Cardiac septum (tissue), 1 donor: ENCODE measurements around the gene PTGS2.

GRCh38 chr1:185646253-185646717 is 87.9 kb upstream of the HMCN1 start:
- PRO-cap: no peak

GRCh38 chr1:186360731-186361108 is 14.3 kb downstream of the TPR start:
- PRO-cap: no peak

- PRO-cap: no peak
Observed at GRCh38 chr1:186374698-186374972, 418 bp downstream of the TPR start.

DNA sequence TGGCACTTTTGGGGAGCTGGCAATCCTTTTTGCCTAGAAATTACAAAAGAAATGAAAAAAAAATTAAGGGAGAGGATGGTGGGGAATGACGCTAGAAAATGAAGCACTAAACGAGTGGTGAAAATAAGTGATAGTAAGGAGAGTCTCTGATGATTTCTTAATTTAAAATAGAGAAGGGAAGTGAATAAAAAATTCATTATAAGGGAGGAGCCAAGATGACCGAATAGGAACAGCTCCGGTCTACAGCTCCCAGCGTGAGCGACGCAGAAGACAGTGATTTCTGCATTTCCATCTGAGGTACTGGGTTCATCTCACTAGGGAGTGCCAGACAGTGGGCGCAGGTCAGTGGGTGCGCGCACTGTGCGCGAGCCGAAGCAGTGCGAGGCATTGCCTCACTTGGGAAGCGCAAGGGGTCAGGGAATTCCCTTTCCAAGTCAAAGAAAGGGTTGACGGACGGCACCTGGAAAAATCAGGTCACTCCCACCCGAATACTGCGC is 43.0 kb downstream of the PTGS2 start:
- PRO-cap: no peak

DNA sequence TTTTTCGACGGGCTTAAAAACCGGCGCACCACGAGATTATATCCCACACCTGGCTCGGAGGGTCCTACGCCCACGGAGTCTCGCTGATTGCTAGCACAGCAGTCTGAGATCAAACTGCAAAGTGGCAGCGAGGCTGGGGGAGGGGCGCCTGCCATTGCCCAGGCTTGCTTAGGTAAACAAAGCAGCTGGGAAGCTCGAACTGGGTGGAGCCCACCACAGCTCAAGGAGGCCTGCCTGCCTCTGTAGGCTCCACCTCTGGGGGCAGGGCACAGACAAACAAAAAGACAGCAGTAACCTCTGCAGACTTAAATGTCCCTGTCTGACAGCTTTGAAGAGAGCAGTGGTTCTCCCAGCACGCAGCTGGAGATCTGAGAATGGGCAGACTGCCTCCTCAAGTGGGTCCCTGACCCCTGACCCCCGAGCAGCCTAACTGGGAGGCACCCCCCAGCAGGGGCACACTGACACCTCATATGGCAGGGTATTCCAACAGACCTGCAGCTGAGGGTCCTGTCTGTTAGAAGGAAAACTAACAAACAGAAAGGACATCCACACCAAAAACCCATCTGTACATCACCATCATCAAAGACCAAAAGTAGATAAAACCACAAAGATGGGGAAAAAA is 42.5 kb downstream of the PTGS2 start:
- PRO-cap: no peak

DNA sequence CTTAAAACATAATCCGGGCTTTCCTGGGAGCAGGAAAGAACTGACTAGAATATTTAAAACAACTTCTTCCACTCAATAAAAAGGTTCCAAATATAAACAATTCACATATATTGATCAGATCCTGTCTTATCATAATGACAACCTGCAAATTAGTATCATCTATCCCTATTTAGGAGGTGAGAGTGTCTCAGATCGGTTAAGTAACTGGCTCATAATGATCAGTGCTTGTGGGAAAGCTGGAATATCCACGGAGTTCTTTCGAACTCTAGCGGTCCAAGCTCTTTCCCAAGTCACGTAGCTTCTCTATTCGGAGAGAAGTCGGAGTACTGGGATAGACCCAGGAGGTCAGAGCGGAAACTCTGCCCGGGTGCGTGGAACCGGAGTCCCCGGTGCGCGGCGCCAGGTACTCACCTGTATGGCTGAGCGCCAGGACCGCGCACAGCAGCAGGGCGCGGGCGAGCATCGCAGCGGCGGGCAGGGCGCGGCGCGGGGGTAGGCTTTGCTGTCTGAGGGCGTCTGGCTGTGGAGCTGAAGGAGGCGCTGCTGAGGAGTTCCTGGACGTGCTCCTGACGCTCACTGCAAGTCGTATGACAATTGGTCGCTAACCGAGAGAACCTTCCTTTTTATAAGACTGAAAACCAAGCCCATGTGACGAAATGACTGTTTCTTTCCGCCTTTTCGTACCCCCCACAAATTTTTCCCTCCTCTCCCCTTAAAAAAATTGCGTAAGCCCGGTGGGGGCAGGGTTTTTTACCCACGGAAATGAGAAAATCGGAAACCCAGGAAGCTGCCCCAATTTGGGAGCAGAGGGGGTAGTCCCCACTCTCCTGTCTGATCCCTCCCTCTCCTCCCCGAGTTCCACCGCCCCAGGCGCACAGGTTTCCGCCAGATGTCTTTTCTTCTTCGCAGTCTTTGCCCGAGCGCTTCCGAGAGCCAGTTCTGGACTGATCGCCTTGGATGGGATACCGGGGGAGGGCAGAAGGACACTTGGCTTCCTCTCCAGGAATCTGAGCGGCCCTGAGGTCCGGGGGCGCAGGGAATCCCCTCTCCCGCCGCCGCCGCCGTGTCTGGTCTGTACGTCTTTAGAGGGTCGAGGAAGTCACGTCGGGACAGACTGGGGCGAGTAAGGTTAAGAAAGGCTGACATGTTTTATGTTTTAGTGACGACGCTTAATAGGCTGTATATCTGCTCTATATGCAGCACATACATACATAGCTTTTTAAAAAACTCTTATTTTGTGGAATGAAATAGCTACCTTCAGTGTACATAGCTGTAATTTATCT is at the start of gene PTGS2:
Gene PTGS2, minus strand, starts transcription at position 596 of the 1,283 bp plus-strand sequence.
- PRO-cap: bidirectional peak, plus-strand start at position 795 of the sequence, minus-strand start at position 596 of the sequence

DNA sequence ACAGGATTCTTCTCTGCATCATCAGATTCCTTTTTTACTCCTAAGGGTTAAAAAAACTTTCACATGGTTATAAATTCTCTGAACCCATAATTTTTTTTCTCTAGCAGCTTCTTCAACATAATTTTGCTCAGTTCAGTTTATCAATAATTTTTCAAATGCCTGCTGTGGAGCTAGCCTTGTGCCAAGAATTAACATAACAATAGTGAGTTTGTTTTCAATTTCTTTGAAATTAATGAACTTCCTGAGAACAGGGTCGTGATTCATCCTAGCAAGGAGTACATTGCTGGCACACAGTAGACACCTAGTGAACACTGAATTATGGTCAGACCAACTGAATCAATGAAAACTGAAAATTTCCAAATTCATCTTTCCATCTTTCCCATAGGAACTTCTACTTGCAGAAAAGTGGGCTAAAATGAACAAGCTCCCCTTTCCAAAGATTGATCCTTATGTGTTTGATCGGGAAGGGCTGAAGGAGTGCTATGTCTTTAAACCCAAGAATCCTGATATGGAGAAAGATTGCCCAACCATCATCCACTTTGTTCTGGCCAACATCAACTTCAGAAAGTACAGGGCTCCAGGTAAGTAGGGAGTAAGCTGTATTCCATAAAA is 148.6 kb downstream of the PLA2G4A start:
- PRO-cap: no peak

DNA sequence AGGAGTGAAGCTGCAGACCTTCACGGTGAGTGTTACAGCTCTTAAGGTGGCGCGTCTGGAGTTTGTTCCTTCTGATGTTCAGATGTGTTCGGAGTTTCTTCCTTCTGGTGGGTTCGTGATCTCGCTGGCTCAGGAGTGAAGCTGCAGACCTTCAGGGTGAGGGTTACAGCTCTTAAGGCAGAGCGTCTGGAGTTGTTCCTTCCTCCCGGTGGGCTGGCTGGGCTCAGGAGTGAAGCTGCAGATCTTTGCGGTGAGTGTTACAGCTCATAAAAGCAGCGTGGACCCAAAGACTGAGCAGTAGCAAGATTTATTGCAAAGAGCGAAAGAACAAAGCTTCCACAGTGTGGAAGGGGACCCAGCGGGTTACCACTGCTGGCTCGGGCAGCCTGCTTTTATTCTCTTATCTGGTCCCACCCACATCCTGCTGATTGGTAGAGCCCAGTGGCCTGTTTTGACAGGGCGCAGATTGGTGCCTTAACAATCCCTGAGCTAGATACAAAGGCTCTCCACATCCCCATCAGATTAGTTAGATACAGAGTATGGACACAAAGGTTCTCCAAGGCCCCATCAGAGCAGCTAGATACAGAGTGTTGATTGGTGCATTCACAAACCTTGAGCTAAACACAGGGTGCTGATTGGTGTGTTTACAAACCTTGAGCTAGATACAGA is 244.4 kb downstream of the PLA2G4A start:
- PRO-cap: no peak

DNA sequence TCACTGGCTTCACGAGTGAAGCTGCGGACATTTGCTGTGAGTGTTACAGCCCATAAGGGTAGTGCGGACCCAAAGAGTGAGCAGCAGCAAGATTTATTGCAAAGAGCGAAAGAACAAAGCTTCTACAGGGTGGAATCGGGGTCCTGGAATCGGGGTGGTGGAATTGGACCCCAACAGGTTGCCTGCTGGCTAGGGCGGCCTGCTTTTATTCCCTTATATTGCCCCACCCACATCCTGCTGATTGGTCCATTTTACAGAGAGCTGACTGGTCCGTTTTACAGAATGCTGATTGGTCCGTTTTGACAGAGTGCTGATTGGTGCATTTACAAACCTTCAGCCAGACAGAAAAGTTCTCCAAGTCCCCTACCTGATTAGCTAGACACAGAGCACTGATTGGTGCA is 1580.3 kb downstream of the BRINP3 start:
- PRO-cap: no peak

GRCh38 chr1:192066374-192066791 is 91.9 kb upstream of the RGS18 start:
- PRO-cap: no peak

GRCh38 chr1:192559300-192560216 is 16.0 kb upstream of the RGS1 start:
- PRO-cap: unidirectional peak, minus-strand start at chr1:192559503

DNA sequence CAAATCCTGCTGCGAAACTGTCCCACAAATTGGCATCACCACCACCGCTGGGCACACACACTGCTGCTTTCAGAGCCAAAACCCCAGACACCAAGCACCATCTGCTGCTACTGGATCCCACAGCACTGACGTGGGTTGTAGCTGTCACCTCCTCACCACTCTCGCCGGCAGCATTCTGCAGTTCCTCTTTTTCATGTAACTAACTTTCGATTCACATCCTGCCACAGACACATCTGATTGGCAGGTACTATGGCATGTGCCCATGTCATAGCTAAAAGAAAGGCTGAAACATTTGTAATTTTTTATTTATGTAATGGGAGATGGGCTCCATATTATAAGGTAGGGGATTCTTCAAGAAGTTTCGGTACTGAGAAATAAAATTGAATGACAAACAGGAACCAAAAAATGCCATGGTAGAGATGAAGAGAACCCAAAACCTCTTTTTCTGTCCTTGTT is 26.8 kb upstream of the RGS13 start:
- PRO-cap: no peak

- PRO-cap: no peak
Observed at GRCh38 chr1:192628457-192628981, 7.4 kb upstream of the RGS13 start.

GRCh38 chr1:192739383-192739962 is 69.4 kb upstream of the RGS2 start:
- PRO-cap: bidirectional peak, plus-strand start at chr1:192739772, minus-strand start at chr1:192739495

- PRO-cap: no peak
Observed at GRCh38 chr1:192806915-192807936, 1.6 kb upstream of the RGS2 start.

GRCh38 chr1:193104282-193104865 is 840 bp downstream of the GLRX2 start:
- PRO-cap: no peak

GRCh38 chr1:193105890-193106363 is 713 bp upstream of the GLRX2 start:
- PRO-cap: unidirectional peak, minus-strand start at chr1:193106057

DNA sequence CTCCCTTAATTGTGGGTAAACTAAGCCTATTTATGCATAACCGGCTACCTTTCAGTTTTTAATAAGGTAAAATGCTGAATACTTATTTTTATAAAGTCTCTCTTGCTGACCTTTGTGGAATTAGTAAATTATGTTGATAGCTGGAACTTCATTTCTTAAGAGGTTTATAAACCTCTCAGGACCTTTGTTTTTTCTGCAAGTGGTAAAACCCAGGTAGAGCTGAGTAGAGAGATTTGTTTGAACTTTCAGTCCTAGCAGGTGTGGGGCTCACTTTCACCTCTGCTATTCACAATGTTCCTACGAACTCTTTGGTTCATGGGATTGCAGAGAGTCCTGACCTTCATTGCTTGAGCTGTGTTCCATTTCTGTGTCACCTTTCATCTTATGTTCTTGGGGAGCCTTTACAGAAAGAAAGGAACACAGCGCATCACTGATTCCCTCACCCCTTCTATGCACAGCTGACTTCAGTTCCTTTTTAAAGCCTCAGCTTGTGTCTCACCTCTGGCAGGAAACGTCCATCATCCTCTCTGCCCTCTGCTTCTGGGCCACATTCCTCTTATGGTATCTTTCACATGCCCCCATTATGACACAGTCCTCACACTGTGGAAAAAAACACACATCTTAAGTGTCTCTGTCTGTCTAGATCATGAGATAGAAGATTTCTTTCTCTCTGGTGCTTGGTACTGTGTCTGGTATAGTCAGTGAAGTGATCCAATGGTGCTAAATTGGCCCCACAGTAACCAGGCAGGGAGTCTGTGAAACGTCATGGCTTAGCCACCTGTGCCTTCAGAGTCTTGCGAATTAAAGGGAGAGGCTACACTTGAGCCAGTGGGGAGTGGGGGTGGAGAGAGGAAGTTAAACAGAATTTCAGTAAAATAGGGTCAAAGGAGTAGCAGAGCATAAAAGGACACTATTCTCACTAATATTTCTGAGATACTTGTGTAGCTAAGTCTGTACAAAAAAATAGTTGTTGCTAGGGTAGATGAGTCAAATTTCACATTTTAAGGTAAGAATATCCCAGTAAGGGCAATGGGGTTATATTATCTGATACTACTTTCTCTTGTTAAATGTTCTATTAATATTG is 262.6 kb upstream of the B3GALT2 start:
- PRO-cap: no peak

GRCh38 chr1:193549059-193549534 is 362.7 kb upstream of the B3GALT2 start:
- PRO-cap: no peak

GRCh38 chr1:193634630-193635040 is 448.2 kb upstream of the B3GALT2 start:
- PRO-cap: no peak